Hair follicle dermal papilla cell (primary cell): ENCODE measurements around a stretch of chr19.

GRCh38 chr19:6475960-6477140 is 5.2 kb downstream of the DENND1C start:
- CAGE, long polyA plus RNA, result no peak

- CAGE, long polyA plus RNA, result no peak
Observed at GRCh38 chr19:6505334-6505689, 3.2 kb upstream of the TUBB4A start.

GRCh38 chr19:6576920-6578179 is 13.6 kb downstream of the CD70 start:
- CAGE, long polyA plus RNA, result no peak

- CAGE, long polyA plus RNA, result no peak
Observed at GRCh38 chr19:6717665-6718846, 2.4 kb downstream of the C3 start.

DNA sequence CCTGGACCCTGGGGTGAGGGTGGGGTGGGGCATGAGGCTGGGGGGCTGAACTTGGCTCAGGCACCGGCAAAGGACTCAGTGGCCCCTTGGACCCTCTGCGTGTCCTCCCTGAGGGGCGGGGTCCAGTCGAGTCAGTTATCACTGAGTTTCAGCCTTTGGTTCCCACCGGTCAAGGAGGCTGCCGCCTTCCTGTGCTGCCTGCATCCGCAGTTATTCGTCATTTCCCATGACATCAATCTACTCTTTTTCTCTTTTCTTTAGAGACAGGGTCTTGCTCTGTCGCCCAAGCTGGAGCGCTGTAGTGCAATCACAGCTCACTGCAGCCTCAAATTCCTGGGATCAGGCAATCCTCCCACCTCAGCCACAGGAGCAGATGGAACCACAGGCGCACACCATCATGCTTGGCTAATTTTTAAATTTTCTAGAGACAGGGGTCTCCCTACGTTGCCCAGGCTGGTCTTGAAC is 3.0 kb downstream of the GPR108 start:
- CAGE, long polyA plus RNA, result no peak

- CAGE, long polyA plus RNA, result no peak
Observed at GRCh38 chr19:6752606-6753107, 13.2 kb downstream of the TRIP10 start.

DNA sequence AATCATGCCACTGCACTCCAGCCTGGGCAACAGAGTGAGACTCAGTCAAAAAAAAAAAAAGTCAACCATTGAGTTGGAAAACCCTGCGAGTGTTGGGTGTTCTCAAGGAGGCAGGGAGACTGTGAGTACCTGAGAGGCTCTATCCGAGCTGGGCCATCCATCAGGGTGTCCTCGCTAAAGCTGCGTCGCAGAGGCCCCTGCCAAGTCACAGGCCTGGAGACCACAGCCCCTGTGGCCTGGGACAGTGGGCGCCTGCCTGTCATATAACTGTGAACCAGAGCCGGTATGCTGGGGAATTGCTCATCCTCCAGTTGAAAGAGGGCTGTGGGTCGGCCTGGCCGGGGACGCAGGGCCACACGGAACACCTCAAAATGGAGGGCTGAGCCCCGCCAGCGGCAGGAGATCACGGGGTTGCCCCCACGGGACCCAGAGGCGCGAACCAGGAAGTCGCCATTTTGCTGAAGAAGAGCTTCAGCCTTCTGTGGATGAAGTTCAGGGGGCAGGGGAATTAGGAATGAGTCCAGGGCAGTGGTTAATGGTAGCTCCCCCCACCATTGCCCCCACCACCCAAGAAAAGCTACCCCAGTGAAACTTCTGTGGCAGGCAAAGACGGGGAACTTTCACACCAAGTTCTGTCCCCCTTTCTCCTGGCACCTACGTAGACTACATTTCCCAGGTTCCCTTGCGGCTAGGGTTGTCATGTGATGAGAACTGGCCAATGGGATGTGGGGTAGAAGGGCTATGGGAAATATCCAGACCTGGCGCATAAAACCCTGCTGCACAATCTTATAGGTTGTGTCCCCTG is 6.5 kb downstream of the SH2D3A start:
- CAGE, long polyA plus RNA, result no peak

DNA sequence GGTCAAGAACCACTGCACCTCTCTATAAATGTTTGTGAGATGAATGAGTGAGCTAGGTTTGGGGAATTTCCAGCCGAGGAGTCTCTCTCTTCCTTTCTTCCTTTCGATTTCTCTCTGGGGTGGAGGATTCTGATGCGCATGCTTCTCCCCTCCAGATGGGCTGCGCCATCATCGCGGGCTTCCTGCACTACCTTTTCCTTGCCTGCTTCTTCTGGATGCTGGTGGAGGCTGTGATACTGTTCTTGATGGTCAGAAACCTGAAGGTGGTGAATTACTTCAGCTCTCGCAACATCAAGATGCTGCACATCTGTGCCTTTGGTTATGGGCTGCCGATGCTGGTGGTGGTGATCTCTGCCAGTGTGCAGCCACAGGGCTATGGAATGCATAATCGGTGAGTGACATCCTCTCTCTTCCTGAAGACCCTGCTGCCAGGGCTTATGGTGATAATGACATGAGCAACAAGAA is 38.9 kb downstream of the ADGRE1 start:
- CAGE, long polyA plus RNA, result no peak

DNA sequence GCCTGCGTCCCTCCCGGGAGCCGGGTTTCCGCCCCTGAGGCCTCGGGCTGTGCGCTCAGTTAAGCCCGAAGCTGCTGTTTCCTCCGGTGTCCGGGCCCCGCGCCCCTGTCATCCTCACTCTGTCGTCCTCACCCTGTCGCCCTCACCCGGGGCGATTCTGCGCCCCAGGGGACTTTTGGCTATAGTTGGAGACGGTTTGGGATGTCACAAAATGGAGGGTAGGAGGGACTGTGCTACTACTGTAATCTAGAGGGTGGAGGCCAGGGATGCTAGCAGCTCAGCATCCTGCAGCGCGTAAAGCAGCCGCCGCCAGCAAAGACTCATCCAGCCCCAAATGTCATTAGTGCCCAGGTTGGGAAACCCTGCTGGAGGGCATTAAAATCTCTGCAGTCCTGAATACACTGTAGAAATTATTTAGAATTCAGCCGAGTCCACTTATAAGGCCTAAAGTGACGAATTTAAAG is 338 bp downstream of the ZNF557 start:
- CAGE, long polyA plus RNA, result no peak

DNA sequence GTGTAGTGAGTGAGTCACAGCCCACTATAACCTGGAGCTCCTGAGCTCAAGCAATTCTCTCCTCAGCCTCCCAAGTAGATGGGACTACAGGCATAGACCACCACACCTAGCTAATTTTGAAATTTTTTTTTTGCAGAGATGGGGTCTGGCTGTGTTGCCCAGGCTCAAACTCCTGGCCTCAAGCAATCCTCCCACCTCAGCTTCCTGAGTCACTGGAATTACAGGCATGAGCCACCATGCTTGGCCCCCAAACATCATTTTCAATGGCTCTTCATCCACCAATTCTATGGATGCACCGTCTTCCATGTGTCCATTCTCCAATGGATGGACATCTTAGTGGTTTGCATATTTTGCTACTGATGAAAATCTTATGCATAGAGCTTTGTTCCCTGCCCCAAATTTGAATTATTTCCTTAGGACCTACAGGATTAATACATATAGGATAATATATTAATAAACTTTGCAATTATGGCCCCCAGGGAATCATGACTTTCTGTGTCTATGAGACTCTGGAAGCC is 69.0 kb downstream of the ZNF557 start:
- CAGE, long polyA plus RNA, result no peak

DNA sequence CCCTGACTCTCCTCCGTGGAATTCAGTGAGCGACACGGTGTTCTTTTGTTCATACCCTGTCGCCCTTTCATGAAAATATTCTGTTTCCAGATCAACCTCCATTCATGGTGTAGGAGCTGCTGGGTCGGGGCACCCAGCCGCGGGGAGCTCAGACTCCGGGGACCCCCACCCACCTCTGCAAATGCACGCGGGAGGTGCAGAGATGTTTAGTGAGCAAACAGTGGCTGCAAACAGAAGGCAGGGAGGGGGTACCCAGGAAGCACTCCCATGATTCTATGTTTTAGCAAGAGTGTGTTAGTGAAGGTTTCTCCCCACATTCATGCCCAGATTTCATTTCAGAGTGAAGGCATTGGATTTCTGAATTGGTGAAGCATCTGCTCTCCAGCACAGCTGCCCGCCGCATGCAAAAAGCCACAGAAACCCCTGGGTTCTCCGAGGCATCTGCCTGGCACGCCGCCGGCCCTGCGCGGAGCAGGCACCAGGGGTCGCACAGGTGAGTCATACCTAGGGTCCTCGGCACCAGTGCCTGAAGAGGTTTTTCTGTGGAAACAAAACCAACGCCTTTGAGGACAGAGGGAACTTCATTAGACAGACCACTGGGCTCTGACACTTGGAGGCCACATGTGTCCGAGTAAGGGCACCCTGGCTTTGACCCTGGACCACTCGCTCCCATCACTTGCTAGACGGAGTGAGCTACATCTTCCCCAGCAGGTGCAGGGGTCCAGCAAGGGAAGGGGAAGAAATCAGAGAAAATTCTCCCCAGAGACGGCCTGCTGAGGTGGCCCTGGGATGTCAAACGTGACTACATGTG is 80.7 kb downstream of the ZNF557 start:
- CAGE, long polyA plus RNA, result no peak

GRCh38 chr19:7192200-7193106 is 101.8 kb downstream of the INSR start:
- CAGE, long polyA plus RNA, result no peak

DNA sequence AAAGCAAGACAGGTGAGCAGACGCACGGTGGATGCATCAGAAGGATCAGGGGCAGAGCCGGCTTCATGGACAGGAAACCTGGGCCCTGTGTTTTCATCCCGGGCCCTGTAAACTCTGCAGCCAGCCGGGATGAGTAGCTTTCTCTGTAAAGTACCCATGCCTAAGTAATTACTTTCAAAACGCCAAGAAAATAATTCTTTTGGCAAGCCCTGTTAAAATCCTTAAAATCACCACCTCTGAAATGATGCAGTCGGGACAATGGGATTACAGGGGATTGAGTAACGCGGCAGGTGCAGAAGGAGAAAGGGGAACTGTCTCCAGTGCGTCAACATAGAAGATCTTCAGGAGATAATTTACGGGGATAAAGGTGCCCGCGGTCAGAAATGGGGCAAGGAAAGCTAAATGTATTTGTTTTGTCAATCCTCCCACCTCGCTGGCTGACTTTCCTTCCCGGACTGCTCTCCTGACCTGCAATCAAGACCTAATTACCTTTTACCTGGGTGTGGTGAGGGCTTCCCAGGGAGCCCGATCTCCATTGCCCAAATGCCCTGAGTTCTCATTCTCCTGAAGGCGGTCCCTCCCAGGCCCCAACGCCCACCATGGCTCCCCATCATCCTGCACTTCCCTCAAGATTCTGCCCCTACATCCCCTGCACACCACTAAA is 26.2 kb downstream of the INSR start:
- CAGE, long polyA plus RNA, result no peak

- CAGE, long polyA plus RNA, result no peak
Observed at GRCh38 chr19:7292217-7292859, 1.9 kb downstream of the INSR start.

DNA sequence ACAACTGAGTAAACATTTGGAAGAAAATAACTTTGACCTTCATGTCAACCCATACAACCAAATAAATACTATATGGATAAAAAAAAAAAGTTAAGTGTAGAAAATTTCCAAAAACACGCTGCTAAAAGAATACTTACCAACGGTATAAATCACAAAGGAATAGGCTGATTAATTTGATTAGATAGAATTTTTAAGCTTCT is 18.4 kb upstream of the ARHGEF18 start:
- CAGE, long polyA plus RNA, result no peak

DNA sequence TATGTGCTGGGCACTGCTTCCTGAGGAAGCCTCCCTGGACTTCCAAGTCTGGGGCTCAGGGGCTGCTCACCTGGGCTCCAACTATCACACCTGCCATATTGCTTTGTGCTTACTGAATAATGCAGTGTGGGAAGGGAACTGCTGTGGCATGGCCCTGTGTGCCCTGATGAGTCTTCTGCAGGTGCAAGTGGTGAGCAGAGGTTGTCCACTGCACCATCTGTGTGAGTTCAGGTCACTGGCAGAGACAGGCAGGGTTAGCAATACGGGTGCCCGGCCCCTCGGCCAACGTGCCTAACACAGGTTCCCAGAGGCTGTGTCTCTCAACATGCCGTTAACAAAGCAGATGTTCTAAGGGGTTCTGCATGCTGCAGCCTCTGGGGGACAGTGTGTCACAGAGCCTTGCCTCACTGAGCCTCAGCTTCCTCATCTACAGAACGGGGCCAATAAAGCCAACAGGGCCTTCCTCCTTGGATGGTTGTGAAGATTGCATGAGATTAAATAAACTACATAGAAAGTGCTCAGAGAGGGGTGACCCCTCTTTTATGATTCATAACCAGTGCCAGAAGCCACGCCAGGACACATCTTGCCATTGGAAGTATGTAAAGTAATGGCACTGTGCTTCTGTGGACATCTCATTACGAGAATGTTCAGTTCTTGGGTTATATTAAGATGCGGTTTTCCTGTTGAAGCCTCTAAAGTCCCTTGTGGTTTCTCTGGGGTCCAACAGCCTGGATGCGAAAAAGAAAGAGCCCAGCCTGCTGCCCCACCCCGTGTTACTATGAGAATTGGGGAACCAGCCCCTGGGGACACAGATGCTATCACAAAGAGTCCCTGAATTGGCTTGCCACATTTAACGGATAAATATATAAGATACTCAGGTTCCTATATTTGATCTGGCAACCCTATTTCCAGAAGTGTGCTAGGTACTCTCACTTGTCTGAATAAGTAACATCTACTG is 11.2 kb upstream of the ARHGEF18 start:
- CAGE, long polyA plus RNA, result no peak

GRCh38 chr19:7415493-7416148 is 66.9 kb downstream of the ARHGEF18 start:
- CAGE, long polyA plus RNA, result no peak

GRCh38 chr19:7428560-7429340 is 60.1 kb downstream of the PEX11G start:
- CAGE, long polyA plus RNA, result no peak

- CAGE, long polyA plus RNA, result no peak
Observed at GRCh38 chr19:7506356-7506854, 9.1 kb downstream of the TEX45 start.

DNA sequence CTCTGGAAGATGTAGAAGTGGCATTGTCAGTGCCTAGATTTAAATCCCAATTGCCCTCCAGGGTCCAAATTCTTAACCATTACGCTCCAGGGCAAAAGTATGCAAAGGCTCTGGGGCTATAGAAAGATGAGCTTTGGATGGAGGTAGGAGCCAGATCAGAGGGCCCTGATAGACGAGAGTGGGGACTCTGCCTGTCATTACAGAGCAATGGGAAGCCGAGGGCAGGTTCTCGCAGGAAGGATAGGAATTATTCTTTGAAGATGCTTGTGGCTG is 664 bp upstream of the MCOLN1 start:
- CAGE, long polyA plus RNA, result no peak